Anterior vena cava (tissue), 1 donor: Measurements from ENCODE around the gene TSR1.

DNA sequence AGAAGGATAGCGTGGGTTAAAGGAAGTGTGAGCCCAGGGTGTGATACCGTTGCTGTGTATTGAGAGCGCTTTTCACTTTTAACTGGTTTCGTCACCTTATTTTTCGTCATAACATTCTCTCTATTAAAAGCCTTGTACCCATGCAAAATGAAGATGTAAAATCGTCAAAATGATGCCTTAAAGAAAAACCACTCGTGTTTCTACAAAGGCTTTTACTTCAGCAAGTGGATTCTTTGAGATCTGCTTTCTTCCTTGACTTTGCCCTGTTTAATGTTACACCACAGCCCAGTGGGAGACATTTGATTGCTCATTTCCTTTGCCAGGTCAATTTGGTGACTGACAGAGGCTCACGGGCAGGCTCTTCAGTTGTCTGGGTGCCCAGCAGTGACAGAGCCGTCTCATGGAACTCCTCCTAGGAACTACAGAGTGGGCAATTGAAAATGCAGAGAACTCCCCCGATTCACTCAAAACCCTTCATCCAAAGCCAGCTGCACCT is 61.2 kb downstream of the RPA1 start:
- PRO-cap = no peak

DNA sequence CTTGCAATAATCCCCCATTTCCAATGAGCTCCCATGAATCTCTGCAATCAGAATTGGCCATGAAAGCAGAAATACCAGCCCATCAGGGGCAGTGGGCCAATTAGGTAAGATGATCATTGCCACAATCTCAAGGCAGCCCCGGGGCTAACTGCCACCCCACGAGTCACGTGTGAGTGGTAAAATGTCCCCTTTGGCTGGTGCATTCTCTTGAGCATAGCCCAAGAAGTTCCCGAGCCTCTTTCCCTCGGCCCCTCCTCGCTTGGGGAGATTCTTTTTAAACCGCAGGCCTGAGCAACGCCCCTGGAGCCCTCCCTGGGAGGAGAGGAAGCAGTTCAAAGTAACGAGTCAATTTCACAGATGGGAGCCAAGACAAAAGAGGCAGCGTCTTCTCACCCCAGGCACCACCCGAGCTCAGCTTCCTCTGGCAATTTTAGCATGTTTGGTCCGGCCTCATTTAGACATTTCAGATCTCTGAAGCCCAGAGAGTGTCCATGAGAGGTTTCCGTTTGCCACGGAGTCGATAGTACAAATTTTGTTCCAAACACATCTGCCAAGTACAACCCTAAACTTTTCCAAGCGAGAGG is 13.4 kb downstream of the RTN4RL1 start:
- PRO-cap = no peak

DNA sequence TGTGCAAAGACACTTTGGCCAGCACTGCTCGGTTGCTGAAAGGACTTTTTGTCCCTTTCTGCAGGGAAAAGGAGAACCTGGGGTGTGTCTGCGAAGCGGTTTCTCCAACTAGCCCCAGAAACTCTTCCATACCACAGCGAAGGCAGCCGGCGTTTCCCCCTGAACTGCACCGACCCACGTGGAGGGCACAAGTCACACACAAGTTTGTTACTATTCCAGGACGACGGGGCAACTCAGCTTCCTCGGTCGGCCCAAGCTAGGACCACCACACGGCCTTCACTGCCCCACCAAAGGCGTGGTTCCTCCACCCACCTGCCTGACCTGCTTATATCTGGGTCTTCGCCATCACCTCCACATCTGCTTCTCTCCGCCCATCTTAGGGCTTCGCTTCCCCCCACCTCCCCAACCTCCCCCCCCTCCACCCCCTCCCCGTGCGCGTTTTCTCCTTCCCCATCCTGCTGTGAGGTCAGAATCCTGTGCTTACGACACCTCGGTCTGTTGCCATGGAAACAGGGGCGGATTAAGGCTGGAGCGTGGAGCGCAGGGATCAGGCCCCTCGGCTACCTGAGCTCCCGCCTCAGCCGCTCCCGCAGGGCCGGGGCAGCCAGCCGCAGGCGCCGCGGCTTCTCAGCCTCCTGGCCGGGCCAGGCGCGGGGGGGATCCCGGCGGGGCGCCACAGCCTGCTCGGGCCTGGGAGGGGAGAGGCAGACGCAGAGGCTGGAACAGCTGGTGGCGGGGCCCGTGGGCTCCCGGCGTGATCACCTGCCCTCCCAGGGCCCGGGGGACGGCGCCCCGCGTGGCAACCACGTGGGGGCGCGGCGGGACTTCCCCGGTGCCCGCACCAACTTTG is 1.6 kb downstream of the RTN4RL1 start:
- PRO-cap = no peak

GRCh38 chr17:2091034-2091483 is 36.2 kb downstream of the HIC1 start:
- PRO-cap = bidirectional peak, plus-strand start at chr17:2091345, minus-strand start at chr17:2091353

- PRO-cap = unidirectional peak, minus-strand start at chr17:2181333; bidirectional peak, plus-strand start at chr17:2181923, minus-strand start at chr17:2181686
These were observed 122.1 kb downstream of the SMG6 start for GRCh38 chr17:2181203-2182216.

GRCh38 chr17:2253787-2254481 is 49.7 kb downstream of the SMG6 start:
- PRO-cap = no peak

GRCh38 chr17:2266413-2267195 is 37.0 kb downstream of the SMG6 start:
- PRO-cap = no peak

GRCh38 chr17:2304101-2304388 is 295 bp downstream of the SRR start:
- PRO-cap = no peak

GRCh38 chr17:2333387-2333904 is 2.8 kb downstream of the TSR1 start:
- PRO-cap = no peak

- PRO-cap = bidirectional peak, plus-strand start at chr17:2336494, minus-strand start at chr17:2336457
These were observed at the start of gene TSR1 for GRCh38 chr17:2336241-2336808. TSS of gene TSR1 (minus strand) at chr17:2336457.

GRCh38 chr17:2347459-2348709 is 10.6 kb downstream of the SGSM2 start:
- PRO-cap = no peak

GRCh38 chr17:2406686-2407933 is 6.2 kb upstream of the MNT start:
- PRO-cap = bidirectional peak, plus-strand start at chr17:2407368, minus-strand start at chr17:2406913

- PRO-cap = no peak
These were observed 19.5 kb upstream of the MNT start for GRCh38 chr17:2420032-2421040.

- PRO-cap = no peak
These were observed 22.3 kb downstream of the CLUH start for GRCh38 chr17:2688846-2690017.

GRCh38 chr17:2697681-2698666 is 13.6 kb downstream of the CLUH start:
- PRO-cap = no peak

DNA sequence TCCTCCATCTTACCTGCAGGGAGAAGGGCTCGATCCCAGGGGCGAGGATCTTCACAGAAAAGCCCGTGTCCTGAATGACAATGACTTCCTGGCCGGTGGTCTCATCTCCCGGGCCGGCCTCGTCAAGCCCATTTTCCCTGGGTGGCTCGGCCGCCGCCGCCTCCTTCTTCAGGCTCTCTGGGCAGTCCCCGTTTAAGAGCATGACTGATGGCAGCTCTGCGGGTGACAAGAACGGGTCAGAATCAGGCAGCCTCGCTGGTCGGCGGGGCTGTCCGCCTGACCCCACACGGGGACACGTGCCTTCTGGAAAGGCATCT is 7.3 kb downstream of the CLUH start:
- PRO-cap = no peak

DNA sequence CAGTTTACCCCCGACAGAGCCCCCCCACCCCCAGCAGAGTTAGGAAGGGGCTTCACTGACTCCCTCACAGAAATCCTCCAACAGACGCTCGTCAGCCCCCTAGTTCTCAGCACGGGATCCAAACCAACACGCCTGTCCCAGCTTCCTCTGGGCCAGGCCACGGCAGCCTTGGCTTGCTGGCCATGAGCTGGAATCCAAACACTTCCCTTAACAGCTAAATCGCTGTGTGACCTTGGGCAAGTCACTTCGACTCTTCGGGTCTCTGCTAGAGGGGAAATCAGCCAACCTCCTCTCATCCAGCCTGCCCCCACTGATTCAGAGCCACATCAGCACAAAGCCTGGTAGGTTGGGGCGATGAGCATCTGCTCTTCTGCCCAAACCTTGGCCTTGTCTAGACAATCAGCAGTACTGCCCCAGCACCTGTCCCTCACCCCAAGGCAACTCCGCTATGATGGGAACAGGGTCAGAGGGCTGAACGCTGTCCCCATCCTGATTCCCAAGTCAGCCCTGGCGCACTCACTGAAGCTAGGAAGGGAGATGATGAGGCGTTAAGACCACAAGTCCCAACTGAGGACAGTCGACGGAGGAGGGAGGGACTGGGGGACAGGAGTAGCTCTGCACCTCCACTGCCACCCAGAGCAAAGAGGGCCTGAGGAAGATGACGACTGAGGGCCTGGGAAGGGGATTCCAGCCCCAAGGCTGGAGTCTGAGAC is 1.5 kb downstream of the CLUH start:
- PRO-cap = no peak

DNA sequence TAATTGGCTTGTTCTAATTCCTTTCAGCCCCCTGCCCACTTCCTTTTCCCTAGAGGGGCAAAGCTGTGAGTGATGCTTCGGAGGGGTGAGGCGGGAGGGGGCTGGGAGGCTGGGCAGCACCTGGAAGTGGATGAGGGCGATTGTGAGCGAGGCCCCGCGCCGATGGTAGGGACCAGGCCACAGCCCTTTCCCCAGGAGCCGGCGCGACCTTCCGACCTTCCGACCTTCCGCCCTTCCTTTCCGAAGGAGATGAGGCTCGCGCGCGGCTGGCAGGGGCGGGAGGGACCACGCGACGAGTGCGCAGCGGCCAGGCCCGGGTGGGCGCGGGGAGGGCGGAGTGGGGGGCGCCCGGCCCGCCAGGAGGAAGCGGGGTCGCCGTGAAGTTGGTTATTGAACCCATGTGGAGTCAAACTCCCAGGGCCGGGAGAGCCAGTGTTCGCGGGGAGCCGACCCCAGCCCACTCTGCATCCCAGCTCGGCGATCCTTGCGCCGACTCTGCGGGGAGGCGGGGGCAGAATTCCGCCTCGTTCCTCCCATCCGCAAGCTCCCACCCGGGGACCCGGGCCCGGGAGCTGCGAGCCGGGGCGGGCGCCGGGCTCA is 56.5 kb downstream of the RAP1GAP2 start:
- PRO-cap = no peak

DNA sequence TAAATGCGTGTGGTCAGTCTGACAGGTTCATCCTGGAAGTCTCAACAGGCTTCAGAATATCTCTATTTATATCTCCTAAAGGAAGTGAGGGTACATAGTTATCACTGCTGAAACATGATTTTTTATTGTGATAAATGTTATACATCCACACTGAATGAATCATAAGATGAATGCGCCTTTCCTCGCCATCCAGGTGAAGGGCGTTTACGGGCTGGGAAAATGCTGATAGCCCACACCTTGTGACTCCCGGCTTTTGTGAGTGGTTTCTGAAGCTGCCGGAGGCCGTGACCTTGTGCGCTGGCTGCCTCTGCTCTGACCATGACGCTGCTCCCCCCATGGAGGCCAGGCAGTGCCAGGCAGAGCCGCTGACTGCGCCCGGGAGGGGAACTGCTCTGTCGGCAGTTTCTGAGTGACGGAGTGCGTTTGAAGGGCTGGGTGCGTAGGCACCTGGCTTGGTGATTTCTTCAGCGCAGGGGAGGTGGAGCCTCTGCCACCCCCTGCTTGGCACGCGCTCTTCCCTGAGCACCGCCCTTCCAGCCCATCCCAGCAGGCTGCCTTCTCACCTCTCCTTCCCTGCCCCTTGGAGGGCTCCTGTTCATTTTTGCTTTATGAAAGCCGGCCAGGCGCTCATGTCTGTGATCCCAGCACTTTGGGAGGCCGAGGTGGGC is 97.3 kb downstream of the RAP1GAP2 start:
- PRO-cap = no peak

DNA sequence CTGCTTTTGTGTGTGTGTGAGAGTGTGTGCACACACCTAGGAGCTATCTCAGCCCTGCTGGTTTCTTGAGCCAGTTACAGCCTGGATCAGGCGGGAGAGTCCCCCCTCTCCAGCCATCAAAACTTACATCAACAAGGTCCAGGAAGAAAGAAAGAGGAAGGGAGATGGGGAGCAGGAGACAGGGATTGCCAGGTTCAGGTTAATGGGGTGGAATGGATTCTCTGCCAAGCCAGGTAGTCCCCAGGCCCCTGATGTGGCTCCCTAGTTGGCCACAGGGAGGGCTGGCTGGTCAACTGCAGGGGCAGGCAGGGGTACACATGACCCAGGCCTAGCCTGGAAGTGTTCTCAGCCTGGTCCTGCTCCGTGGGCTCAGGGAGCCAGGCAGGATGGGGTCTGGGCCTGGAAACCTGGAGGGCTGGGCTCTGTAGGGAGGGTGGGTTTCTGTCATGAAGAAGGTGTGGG is 107.3 kb downstream of the RAP1GAP2 start:
- PRO-cap = no peak